Vein endothelial cell (primary cell): Measurements from ENCODE around the gene DOP1B.

DNA sequence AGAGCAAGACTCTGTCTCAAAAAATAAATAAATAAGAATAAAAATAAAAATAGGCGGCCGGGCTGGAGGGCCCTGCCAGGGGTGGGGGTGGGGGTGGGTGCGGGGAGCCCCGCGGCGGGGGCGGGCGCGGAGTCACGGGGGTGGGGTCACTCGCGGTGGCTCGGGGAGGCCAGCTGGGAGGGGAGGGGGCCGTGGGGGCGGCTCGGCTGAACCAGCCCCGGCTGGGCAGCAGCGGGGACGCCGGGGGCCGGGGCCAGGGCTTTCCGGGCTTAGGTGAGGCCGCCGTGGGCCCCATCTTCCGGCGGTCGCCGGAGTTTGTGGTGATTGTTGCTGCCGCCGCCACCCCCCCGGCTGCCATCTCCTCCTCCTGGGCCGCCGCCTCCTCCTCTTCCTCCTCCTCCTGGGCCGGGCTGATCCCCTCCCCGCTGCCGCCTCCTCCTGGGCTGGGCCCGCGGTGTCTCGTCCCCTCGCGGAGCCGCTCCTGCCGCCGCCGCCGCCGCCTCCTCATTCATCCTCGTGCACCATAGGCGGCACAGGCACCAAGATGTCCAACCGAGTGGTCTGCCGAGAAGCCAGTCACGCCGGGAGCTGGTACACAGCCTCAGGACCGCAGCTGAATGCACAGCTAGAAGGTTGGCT is 4.8 kb upstream of the CBR3 start:
- CAGE, long polyA plus RNA = no peak

DNA sequence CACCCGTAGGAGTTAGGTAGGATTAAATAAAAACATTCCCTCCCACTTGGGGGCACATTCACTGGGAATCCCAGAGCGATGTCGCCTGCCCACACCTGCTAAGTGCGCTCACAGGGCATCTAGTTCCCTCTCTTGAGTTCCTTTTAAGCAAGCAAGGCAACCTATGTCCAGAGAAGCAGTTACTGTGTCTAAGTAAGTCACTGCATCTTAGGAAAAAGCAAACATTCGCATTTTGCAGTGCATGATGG is 418 bp upstream of the CBR3 start:
- CAGE, long polyA plus RNA = no peak

- CAGE, long polyA plus RNA = no peak
Measured at GRCh38 chr21:36156727-36157859, at the start of gene DOP1B. DOP1B (plus strand) TSS chr21:36156824.

DNA sequence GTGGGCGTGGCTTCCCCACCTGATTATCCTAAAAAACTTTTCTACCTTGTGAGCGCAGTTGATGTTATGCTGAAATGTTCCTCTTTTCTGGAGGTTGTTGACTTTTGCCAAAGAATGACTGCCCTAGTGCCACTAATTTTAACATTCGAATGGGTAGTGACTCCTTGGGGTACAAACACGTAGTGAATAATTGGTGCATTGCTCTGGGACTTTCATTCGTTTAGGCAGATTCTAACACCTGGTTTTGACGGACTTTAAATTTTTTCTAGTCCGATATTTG is 935 bp downstream of the MORC3 start:
- CAGE, long polyA plus RNA = no peak

- CAGE, long polyA plus RNA = no peak
Measured at GRCh38 chr21:36321488-36322206, 1.6 kb downstream of the MORC3 start.

GRCh38 chr21:36587445-36587801 is 107.5 kb upstream of the CLDN14 start:
- CAGE, long polyA plus RNA = no peak

DNA sequence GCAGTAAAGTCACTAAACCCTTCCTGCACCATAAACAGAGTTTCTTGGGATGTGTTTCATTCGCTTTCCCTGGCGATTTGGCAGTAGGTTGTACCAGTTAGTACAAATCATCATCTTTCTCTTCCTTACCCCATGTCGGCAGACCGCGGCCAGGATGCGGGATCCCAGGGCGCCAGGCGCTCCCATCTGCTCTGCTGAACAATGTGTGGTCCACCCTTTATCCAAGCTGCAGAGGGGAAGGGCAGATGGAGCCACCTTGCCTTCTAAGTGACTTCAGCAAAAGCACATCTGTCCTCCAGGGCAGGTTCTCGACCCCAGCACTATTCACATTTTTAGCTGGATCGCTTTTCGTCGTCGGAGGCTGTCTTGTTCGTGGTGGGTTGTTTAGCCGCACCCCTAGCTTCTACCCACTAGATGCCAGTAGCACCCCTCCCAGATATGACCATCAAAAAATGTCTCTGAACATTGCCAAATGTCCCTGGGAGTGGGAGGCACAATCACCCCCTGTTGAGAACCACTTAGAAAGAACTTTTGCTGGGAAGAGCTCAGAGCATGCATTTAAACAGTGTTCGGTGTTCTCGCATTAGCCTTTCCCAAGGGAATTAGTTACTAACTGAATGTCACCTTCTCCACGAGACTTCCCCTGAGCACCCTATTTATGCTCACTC is 58.1 kb upstream of the SIM2 start:
- CAGE, long polyA plus RNA = no peak

DNA sequence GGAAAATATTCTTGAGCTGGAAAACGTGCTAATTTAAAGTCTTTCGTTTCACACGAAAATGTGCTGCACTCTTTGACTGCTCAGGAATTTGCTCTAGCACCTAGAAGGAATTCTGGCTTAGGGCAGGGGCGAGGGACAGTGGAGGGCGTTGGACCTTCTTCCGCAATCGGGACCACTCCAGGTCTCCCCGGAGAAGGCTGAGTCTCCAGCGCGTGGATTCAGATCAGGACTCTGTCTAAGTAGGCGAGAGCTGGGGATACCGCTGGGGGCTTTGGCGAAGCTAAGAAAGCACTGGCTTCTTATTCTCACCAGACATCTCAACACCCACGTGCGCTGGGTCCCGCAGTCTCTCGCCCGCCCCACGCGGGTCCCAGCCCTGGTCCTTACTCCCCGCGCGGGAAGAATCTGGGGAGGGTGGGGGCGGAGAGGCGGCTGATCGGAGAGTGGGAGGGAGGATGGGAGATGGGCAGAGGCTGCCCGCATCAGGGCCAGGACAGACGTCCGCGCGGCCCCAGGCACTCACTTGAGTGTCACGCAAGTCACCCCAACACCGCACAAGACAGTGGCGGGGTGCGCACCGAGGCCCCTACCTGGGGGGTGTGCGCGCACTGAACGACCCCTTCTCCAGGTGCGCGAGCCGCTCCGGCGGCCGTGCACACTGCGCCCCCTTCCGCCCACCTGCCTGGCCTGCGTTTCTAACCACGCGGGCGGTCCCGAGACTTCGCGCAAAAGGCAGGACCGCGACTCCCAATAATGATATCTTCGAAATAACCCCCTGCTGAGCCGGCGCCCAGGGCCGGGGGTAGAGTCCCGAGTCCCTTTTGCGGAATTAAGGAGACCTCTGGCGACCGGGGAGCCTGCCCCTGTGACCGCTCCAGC is 6.1 kb upstream of the SIM2 start:
- CAGE, long polyA plus RNA = no peak

- CAGE, long polyA plus RNA = no peak
Measured at GRCh38 chr21:36718933-36719568, 20.1 kb downstream of the SIM2 start.

DNA sequence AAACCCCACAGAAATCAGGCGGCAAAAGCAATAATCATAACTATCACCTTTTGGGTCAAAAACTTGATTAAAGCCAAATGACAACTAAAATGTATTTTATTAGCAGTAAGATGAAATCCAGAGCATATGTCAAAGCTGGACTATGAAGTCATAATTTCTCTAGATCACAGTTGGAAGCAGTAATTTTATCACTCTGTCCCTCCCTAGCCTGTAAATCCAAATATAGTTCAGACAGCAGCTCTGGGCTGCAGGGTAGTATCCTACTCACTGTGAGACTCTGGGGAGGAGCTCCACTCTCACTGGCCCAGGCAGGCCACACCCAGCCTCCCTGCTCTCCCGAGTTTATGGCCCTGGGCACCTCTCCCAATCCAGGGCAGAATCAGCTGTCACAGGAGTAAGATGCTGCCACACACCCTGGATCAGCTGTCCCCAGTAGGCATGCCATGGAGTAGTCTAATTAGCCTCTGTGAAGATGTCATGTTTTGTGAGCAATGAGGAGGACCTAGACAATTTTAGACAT is 131.1 kb downstream of the HLCS start:
- CAGE, long polyA plus RNA = no peak

DNA sequence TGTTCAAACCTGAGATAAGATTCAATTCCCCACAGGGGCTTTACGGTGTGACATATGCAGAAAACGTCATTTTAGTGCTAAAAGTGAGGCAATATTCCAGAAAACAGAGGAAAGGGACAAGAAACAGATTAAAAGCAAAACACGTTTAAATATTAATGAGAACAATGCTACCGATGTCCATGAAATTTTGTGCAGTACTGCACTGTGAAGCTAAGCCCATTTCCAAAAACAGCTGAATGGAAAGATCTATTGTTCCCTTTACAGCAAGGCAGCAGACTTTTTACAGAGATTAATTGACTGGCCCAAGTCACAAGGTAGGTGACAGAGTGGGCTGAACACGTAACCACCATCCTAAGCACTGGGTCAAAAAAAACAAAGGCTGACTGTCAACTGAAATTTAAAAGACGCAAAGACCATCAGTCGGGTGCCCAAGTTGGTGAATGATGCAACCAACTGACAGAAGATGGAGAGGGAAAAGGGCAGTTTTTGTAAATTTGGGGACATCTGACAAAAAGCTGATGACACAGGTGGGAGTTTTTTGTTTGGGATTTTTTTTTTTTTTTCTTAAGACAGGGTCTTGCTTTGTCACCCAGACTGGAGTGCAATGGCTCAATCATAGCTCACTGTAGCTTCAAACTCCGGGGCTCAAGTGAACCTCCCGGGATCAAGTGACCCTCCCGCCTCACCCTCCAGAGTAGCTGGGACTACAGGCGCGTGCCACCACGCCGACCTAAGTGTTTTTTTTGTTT is 1.1 kb downstream of the HLCS start:
- CAGE, long polyA plus RNA = no peak

DNA sequence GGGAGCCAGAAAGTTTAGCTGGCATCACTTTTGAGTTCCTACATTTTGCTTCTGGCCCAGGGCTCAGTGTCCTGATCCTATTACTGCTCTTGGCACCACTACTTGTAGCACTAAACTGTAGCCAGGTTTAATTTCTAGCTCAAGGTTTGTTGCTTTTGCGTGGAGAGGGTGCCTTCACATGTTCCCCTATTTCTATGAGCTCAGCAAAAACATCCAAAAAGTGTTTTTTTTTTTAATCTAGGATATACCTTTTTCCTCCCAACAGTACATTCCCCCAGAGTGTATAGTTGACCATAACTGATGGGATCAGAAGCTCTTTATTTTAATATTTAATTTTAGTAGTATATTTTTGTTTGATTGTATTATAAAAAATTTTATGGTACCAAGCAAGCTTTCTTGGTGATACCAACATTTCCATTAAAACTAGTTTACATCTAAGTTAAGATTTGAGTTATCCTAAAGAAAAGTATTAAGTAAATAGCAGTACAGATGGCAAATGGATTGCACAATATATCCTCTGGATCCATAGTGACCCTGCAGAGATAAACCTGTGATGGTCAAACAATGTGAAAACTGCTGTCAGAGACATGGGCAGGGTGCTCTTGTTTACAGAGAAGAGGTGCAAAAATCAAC is 9.6 kb downstream of the TTC3 start:
- CAGE, long polyA plus RNA = no peak

- CAGE, long polyA plus RNA = no peak
Measured at GRCh38 chr21:37083585-37084423, 10.8 kb downstream of the TTC3 start.

DNA sequence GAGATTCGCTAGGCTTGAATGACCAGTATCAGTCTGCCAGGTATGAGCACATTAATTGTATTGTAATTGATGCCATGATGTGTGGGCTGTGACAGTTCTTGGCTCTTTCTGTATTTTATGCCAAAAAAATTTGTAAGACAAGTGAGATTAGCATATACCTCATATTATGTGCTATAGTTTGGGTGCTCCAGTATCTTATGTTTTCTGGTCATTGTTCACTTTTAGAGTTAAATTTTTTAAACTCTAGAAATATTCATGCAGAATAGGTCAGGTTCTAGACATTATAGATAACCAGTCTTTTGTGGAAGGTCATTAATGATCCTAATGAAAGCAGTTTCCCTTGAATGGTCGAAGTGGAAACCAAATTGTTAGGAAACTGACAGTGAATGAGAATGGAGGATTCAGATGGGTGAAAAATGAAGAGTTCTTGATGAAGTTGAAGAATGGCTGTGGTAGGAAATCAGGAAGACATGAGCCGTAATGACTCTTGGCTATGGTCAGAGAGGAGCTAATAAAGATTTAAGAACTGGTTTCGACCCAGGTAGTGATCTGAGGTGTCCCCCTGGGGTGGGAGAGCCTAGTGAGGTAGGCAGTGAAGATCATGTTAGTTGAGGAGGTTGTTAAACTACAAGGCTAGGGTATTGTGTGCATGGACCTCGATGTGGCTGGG is 12.2 kb downstream of the TTC3 start:
- CAGE, long polyA plus RNA = no peak

- CAGE, long polyA plus RNA = no peak
Measured at GRCh38 chr21:37106483-37107539, 33.8 kb downstream of the TTC3 start.

GRCh38 chr21:37110153-37110828 is 37.2 kb downstream of the TTC3 start:
- CAGE, long polyA plus RNA = no peak

- CAGE, long polyA plus RNA = no peak
Measured at GRCh38 chr21:37153947-37154518, 81.0 kb downstream of the TTC3 start.

GRCh38 chr21:37165318-37166142 is 92.5 kb downstream of the TTC3 start:
- CAGE, long polyA plus RNA = no peak

DNA sequence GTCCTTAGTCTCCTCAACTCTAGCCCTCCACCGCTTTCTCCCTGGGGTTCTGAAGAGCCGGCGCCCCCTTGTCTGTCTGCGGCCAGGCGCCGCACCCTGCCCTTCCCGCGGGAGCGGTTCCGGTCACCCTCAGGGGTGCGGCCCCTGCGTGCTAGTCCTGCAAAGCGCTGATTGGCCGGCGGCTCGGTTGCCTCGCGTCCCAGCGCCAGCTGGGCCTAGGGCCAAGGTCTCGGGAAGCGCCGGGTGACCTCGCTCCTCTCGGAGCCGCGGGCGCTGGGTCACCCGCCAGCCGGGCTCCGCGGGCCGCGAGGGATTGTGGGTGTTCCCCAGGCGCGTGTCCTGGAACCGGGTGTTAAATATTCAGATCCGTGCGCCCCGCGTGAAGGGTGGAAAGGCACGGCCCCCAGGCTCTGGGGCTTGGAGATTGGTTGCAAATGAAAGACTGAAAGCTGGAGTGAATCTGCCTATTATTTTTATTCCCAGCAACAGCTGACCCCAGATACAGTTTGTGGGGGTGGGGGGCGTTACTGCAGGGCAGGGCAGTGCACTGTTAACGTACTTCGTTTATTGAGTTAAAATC is 767 bp upstream of the VPS26C start:
- CAGE, long polyA plus RNA = no peak

DNA sequence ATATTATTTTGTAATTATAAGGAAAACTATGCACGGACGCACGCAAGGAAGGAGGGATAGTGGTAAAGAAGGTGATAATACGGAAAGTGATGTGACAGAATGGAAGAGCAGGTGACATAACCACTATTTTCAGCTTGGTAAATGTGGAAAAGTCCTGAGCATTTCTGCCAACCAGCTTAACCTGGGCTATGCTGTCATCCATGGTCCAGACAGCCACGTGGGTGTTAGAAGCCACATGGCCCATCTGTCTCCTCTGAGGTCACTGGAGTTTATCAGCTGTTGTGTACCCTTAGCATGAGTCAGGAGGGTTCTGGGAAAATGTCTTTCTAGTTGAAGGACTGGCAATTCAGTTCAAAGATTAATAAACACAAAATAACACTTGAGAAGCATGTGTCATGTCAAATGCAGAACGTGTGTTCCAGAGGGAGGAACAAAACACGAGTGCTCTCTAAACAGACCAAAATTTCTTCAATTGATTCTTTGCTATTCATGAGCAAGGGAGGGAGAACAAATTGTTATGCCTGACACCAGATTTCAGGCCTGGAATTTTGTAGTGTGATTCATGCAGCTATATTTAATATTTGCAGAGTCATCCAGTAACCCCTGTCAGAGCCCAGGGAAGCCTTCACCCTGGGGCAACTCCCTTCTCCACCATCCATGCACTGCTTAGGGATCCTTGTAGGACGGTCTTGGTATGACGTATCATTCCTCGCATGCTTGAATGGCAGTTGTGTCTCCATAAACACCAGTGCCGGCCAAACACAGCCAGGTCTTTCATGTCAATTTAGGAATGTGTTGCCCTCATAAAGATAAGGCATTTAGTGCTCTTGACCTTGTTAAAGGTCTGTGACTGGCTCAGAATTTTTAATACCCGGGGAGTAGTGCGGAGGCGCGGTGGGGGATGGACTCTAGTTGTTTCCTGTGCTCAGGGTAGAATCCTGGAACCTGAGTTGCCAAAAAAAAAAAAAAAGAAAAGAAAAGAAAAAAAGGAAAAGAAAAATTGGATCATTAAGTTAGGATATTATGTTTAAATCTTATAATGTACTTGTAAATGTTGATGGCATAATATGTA is 27.7 kb upstream of the DYRK1A start:
- CAGE, long polyA plus RNA = no peak